Mesenteric fat pad (tissue), 1 donor: Measurements from ENCODE around the gene F7.

GRCh38 chr13:112897925-112898136, 71.2 kb upstream of the MCF2L start:
- PRO-cap = no peak

DNA sequence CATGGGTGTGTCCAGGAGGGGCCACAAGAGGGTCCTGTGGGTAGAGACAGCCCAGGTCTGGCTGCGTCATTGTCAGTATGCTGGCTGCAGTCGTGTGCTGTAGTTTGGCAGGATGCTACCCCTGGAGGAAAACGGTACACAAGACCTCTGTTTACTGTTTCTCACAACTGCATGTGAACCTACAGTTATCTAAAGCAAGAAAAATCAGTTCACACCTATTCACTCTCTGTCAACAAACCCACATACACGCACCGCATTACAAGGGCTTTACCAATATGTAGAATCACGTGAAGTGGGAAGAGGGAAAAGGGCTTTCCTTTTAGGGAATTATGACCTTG, 17.4 kb upstream of the MCF2L start:
- PRO-cap = no peak

DNA sequence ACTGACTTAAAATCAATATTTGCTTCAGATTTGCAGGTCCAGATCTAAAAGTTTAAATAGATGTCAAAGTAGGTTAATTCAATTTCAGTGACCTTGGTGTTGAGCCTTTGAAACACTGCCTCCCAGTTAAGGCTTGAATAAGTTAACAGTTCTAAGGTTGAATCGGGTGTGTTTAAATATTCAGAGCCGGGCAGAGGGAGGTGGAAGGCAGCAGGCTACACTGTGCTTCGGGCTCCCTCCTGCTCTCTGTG, 17.1 kb upstream of the MCF2L start:
- PRO-cap = no peak

GRCh38 chr13:113000990-113002162, 32.4 kb downstream of the MCF2L start:
- PRO-cap = no peak

- PRO-cap = no peak
Measured at GRCh38 chr13:113023157-113023516, 54.1 kb downstream of the MCF2L start.

- PRO-cap = no peak
Measured at GRCh38 chr13:113030539-113031502, 61.8 kb downstream of the MCF2L start.

- PRO-cap = no peak
Measured at GRCh38 chr13:113083311-113084266, 22.0 kb upstream of the F7 start.

GRCh38 chr13:113105544-113105944, at the start of gene F7:
TSS of gene F7 (plus strand) at chr13:113105791.
- PRO-cap = no peak

GRCh38 chr13:113140676-113141431, 17.6 kb upstream of the PROZ start:
- PRO-cap = no peak

DNA sequence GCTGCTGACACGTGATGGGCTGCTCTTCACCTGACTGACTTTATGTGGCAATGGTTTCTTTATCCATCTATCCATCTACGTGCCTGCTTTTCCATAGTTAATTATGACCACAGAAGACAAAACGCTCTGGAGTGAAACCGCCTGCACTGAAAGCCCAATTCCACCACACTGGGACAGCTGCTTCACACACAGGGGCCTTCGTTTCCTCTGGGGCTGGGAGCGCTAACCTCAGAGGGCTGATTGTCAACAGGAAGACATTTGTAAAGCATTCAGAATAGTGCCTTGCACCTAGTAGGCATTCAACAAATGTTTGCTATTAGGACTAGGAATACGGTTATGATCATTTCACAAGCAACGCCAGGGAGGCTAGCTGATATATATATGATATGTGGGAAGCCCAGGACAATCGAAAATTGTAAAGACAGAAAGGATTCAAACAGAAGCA, 23.4 kb downstream of the PCID2 start:
- PRO-cap = no peak

DNA sequence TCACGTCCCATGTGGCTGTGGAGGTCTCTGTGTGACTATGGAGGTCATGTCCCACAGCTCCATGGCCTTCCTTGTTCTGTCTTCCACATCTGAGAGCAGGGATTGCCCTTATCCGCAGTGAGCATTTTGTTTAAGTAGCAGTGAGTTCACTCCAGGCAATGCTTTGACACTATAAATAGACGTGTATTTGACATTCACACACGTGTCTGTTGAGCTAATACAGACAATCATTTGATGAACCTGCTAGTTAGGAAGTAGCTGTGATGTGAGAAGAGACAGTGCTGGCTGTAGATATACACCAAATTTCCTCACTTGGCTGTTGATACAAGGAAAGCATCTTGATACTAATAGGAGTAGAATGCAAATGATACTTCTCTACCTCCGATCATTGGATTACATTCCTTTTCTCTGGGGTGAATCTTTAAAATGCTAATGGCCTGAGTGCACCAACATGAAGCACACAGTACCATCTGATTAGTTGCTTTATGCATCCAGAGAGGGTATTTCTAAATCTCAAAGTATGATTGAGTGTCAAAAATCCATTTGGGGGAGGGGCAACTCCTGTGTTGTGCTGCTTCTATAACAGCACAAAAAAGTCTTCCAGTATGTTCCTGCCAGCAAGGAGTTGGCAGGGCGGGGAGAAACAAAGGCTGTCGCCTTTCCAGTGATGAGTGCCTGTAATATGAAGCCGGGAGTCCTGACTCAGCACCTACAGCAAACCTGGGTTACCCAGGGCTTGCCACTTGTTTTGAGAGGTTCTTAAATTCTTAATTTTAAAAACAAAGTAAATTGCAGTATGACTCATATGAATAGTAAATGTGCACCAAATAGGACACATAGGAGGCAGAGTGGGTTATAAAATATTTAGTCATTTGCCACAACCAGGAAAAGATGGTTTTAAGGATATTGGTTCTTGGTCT, 7.0 kb downstream of the CUL4A start:
- PRO-cap = no peak

GRCh38 chr13:113398854-113399570, 35.1 kb upstream of the GRTP1 start:
- PRO-cap = no peak

GRCh38 chr13:113401294-113402196, 37.6 kb upstream of the GRTP1 start:
- PRO-cap = no peak

- PRO-cap = no peak
Measured at GRCh38 chr13:113449723-113450185, 3.5 kb downstream of the ADPRHL1 start.

DNA sequence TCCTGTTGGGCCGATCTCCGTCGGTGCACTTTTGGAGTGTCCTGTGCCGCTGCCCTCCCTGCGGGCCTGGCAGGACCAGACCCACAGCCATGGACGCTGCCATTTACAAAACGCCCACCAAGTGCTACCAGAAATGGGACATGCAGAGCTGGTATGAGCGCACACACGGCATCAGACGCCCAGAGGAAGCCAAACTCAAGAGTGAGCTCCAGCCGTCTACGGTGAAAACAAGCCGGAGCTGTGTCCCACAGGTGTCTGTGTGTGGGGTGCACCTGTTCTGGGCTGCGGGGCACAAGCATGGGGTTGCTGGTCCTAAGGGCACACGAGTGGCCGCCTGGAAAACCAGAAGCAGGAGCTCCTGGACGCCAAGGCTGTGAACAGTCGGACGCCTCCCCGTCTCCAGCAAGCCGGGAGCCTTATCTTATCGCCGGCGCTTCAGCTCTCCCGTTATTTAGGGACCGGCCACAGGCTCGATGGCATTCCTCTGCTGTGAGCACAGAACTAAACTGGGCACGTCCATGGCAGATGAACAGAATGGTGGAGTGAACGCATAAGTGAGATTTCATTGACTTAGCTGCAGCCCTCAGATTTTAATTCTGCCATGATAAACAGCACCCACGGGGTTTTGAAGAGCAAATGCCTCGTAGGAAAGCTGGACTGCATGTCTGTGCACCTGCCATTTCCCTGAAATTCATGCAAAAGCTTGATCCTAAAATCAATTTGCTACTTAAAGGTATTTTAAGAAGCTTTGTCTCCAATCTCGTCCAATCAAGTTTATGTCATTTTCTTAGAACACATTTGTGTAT, 1.2 kb downstream of the ADPRHL1 start:
- PRO-cap = no peak

- PRO-cap = no peak
Measured at GRCh38 chr13:113474226-113474613, 16.3 kb downstream of the DCUN1D2 start.

- PRO-cap = no peak
Measured at GRCh38 chr13:113501279-113501613, 10.4 kb downstream of the TMCO3 start.

- PRO-cap = no peak
Measured at GRCh38 chr13:113545615-113546295, 38.8 kb upstream of the TFDP1 start.

- PRO-cap = no peak
Measured at GRCh38 chr13:113548033-113548752, 36.4 kb upstream of the TFDP1 start.

- PRO-cap = no peak
Measured at GRCh38 chr13:113607735-113608110, 23.2 kb downstream of the TFDP1 start.